Epithelial cell of prostate (primary cell): ENCODE measurements around the gene COQ6.

- RRBS, result no CpG with 5 or more reads among the region's 16 CpGs
Measured at GRCh38 chr14:73740017-73741222, 19.7 kb downstream of the MIDEAS start.

DNA sequence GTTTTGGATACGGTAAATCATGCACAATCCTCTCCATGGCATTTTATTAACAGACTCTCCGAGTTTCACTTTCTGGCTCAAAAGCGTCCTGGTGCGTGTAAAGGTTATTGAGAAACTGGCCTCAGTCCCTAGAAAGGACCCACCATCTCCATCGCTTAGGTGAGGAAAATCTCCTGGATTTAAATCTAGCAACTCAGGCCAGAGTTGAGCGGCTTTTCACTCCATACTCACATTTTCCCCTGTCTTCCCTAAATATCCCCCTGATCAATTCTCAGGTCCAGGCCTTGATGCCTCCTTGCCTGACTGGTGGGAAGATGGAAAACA lies 503 bp upstream of the MIDEAS start:
- RRBS, result no CpG with 5 or more reads among the region's 6 CpGs

DNA sequence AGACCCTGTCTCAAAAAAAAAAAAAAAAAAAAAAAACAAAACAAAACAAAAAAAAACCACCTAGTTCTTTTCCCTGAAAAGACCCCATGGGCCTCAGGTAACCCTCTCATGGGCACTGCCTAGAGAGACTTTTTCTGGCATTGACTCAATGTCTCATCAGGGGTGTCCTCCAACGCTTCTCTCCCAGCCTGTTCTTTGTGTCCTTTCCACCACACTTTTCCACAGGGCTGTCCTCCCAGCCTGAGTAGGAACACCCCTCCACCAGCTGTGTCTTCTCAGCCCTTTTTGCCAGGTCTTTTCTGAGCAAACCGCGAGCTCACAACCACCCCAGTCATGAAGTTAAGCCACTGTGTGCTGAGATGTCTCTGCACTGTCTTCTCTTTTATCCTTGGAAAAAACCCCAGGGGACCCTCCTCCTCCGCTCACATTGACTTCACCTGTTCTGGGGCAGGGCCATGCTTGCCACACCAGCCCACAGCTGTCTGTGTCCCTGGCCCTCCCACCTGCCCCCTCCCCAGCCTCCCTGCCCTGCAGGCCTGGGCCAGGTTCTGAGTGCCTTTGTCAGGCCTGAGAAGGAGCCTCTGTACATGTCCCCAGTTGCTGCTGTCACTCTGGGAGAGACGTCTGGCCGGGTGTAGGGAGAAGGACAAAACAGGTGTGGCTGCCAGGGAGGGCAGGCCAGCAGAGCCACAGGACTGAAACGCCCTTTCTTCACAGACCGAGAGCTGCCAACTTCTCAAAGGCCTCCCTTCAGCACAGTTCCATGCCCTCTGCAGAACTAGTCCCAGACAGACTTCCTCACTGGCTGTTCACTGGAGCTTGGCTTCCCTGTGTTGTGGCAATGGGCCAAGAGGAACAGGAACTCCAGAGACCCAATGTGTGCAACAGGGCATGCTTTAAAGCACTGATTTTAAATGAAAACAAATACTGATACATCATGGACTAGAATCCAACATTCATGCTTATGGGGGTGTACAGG lies 4.5 kb upstream of the MIDEAS start:
- RRBS, result no CpG with 5 or more reads among the region's 8 CpGs

- RRBS, result 1% methylated on average over 28 of the region's 51 CpGs
Measured at GRCh38 chr14:73786425-73787071, 26.4 kb upstream of the MIDEAS start.

DNA sequence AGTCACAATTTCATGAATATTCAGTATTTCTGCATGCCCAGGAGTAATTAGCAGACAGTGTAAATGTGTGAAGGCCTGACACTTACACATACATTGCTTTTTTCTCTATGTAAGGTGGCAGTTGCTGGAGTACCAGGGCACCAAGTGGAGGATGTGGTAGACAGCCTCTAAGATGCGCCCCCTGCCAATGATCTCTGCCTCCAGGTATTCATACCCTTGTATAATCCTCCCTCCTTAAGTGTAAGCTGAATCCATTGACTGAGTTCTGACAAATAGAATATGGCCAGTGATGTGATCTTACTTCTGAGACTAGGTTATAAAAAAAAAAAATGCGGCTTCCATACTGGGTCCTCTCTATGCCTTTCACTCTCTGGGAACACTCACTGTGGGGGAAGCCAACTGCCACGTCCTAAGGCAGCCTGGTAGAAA lies 28.8 kb upstream of the MIDEAS start:
- RRBS, result no CpG with 5 or more reads among the region's 3 CpGs

DNA sequence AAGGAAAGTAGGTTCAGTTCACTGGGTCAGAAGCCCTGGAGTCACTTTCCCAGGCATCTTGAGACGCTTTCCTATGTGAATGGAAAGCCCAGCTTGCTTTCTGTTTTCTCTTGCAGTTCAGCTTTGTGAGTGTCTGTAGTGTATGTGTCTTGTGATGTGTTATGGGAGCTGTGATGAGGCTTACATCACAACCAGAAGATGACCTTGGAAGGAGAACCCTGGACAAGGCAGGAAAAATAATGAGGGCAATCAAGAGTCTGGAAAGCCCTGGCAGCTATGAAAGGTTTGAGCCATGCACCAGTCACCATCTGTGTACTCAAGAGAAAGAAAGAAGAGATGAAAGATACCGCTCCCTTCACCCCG lies 35.2 kb upstream of the PTGR2 start:
- RRBS, result no CpG with 5 or more reads among the region's 3 CpGs

GRCh38 chr14:73949620-73950959 lies at the start of gene COQ6:
COQ6 (plus strand) TSS chr14:73950302.
- RRBS, result under 1% methylated on average over 35 of the region's 76 CpGs

DNA sequence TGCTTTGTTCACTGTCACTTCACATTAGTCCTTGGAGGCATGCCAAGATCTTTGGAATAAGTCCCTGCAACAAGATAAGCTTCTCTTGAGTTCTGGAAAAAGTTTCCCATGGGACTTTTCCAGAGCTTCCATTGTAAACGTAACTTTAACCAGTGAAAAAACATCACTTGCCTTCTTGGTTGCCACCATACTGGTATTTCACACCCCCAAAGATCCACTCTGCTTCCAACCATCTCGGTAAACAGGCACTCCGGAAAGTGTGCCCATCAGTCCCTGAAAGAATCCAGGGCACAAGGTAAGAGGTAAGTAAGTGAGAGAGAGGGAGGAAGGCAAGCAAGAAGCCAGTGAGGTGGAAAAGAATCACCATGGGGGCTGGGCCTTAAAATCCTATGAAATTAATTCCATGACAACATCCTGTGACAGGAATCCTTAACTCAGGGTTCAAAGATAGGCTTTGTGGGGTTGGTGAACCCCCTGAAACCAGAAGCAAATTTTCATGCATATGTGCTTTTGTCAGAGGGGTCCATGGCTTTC lies 23.7 kb downstream of the COQ6 start:
- RRBS, result no CpG with 5 or more reads among the region's 3 CpGs

DNA sequence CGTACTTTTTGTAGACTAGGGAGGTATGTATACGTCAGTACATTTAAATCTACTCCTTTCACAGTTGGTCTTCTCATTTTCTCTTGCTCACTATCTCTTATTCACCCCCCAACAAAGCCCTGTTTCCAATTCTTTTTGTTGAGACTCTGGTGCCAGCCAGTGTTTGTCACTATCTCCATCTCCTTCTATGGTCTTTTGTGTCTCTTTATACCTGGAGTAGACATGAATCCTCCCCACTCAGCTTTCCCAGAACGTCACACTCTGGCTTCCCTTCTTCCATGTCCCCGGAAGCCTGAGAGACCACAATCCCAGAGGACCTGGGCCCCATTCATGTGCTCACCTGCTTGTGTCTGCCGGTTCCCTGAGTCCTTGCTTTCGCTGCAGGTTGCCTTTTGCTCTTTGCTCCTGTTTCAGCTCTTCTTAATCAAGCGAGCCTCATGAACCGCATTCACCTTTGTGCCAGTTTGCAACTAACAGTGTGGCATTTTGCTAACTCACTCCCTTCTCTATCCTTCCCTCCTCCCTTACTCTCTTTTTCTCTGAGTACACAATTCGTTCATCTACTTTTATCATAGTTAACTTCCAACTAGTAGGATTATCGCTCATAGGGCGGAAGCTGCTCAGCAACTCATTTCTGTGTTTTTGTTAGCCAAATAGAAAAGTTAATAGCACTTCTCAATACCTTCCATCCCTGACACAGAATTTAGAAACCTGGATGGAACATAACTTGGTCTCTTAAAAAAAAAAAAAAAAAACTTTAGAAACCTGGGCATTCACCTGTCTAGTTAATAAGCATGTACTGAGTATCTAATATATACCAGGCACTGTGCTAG lies 23.1 kb downstream of the ENTPD5 start:
- RRBS, result 91% methylated on average over 2 of the region's 11 CpGs

- RRBS, result no CpG with 5 or more reads among the region's 14 CpGs
Measured at GRCh38 chr14:74251404-74251960, 12.2 kb downstream of the VSX2 start.

DNA sequence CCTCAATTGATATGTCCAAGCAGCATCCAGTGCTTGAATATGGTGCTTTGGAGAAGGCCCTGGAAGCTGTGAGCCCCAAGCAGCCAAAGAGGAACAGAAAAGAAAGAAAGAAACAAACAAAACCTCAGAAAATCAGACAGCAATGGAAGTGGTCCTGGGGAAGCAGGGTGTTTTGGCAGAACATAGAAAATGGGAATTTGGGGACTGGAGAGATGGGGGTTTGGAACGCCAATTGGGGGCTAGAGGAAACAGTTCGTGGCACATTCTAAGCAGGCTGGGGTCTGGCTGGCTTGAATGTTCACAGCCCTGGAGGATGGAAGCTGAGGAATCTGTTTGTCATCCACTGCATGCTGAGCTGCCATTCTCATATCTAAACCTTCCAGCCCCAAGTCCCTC lies 22.1 kb upstream of the VRTN start:
- RRBS, result no CpG with 5 or more reads among the region's 2 CpGs

- RRBS, result no CpG with 5 or more reads among the region's 26 CpGs
Measured at GRCh38 chr14:74585657-74586237, 26.3 kb downstream of the LTBP2 start.

GRCh38 chr14:74616483-74617355 lies 4.7 kb upstream of the LTBP2 start:
- RRBS, result no CpG with 5 or more reads among the region's 12 CpGs

DNA sequence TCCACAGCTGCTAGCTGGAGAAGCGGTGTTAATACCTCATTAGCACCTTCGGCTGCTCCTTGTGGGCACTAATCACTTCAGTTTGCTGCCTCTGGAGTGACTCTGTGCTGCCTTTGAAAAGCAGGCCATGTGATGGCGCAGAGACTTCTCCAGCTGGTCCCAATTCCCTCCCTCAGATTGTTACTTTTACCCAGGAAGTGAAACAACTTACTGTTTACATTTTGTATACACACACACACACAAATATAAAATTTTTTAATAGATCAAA lies 41.4 kb upstream of the LTBP2 start:
- RRBS, result no CpG with 5 or more reads among the region's 3 CpGs

- RRBS, result no CpG with 5 or more reads among the region's 1 CpG
Measured at GRCh38 chr14:74664244-74664443, 48.7 kb downstream of the AREL1 start.

GRCh38 chr14:74916891-74917457 lies 6.1 kb downstream of the RPS6KL1 start:
- RRBS, result no CpG with 5 or more reads among the region's 16 CpGs

- RRBS, result no CpG with 5 or more reads among the region's 4 CpGs
Measured at GRCh38 chr14:75113977-75114551, 12.8 kb downstream of the NEK9 start.

- RRBS, result no CpG with 5 or more reads among the region's 5 CpGs
Measured at GRCh38 chr14:75184015-75184404, 7.6 kb upstream of the TMED10 start.

DNA sequence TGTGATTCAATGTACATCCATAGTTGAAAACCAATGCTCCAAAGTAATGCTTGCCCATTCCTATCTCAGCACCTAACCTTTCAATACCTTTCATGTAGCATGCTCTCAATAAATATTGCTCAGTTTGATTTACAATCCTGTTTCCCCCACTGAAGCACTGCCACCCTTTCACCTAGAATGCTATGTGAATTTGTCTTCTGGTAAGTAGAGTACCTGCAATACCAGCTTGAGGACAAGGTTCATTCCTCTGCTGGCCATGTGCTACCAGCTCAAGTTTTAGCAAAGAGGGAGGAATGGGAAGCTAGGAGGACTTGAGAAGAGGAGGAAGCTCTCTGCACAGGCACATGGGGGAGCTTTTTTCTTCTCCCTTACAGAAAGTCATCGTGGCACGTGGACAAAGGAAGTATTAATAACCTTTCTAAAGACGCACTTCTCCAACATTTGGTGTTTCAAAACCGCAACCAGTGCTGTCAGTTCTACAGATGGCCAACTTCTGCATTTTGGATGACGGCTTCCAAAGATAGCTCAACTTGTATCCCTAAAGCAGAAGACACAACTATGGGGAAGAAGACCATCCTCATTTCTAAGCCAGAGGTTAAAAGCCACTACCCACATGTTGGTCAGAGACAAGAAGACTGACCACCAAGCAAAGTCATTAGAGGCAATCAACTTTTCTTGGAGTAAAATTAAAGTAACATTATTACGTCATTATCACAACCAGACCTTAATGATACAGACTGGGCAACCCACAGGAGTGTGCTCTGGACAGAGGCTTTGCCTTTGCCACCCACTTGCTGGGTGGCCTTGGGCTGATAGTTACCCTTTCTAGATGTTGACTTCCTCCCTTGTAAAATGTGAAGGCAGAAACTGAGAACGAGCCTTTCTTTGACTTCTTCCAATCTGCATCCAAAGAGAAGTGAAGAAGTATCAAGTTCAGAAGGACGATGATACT lies 12.2 kb upstream of the TMED10 start:
- RRBS, result no CpG with 5 or more reads among the region's 8 CpGs

GRCh38 chr14:75204018-75204651 lies 27.7 kb upstream of the TMED10 start:
- RRBS, result no CpG with 5 or more reads among the region's 5 CpGs